Tibial nerve (tissue), 3 donors: ENCODE measurements around a stretch of chr2.

GRCh38 chr2:44136099-44136883 is 32.4 kb upstream of the PPM1B start:
- PRO-cap = no peak
- RAMPAGE, long total RNA, 3 experiments = no peak in any of the 3 experiments

GRCh38 chr2:44180437-44181051 is 11.9 kb downstream of the PPM1B start:
- PRO-cap = no peak
- RAMPAGE, long total RNA, 3 experiments = no peak in any of the 3 experiments

GRCh38 chr2:44181052-44181678 is 12.5 kb downstream of the PPM1B start:
- PRO-cap = no peak
- RAMPAGE, long total RNA, 3 experiments = no peak in any of the 3 experiments

DNA sequence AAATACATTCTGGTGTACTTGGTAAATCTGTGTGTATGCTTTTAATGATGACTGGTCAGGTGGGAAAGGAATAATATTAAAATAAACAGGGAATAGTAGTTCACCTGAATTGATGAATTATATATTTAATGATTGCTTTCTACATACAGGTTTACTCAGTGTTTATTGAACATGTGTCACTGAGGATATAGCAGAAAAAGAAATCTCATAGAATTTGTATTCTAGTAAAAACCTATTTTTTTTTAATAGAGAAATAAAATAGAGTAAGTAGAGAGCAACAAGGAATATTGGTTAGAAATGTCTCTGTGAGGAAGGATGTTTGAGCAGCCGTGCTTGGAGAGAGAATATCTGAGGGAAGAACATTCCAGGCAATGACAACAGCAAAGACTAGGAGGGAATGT is 46.9 kb downstream of the PPM1B start:
- PRO-cap = no peak
- RAMPAGE, long total RNA, 3 experiments = start-site peak on the plus strand in 1 of 3 experiments, centred at position 316 of the sequence, 17 reads per replicate

DNA sequence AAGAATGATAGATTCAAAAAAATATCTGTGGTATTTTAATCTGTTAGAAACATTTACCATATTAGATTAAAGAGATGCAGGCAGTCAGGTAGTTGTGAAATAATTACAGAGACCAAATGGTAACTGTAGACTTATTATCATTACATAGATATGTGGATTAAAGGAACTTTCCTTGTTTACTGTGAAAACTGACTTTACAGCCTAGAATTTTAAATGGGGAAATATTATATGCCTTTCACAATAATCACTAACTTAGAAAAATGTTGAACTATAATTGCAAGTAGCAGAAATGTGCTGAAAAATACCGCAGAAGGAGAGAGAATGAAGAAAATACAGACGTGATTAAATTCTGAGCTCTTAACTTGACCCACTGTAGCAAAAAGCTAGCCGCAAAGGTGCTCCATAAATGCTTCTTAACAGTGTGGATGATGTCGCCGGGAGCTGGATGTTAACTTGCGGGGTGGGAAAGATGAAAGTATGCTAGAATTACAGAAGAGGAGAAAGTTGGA is 52.4 kb downstream of the PPM1B start:
- PRO-cap = no peak
- RAMPAGE, long total RNA, 3 experiments = no peak in any of the 3 experiments

GRCh38 chr2:44237232-44237556 is 38.1 kb upstream of the SLC3A1 start:
- PRO-cap = no peak
- RAMPAGE, long total RNA, 3 experiments = no peak in any of the 3 experiments

- PRO-cap = no peak
- RAMPAGE, long total RNA, 3 experiments = no peak in any of the 3 experiments
These were observed 16.3 kb downstream of the SLC3A1 start for GRCh38 chr2:44291625-44292011.

GRCh38 chr2:44351386-44352185 is 9.7 kb downstream of the PREPL start:
- PRO-cap = no peak
- RAMPAGE, long total RNA, 3 experiments = no peak in any of the 3 experiments

GRCh38 chr2:44777475-44778012 is 164.0 kb upstream of the SIX3 start:
- PRO-cap = no peak
- RAMPAGE, long total RNA, 3 experiments = no peak in any of the 3 experiments

DNA sequence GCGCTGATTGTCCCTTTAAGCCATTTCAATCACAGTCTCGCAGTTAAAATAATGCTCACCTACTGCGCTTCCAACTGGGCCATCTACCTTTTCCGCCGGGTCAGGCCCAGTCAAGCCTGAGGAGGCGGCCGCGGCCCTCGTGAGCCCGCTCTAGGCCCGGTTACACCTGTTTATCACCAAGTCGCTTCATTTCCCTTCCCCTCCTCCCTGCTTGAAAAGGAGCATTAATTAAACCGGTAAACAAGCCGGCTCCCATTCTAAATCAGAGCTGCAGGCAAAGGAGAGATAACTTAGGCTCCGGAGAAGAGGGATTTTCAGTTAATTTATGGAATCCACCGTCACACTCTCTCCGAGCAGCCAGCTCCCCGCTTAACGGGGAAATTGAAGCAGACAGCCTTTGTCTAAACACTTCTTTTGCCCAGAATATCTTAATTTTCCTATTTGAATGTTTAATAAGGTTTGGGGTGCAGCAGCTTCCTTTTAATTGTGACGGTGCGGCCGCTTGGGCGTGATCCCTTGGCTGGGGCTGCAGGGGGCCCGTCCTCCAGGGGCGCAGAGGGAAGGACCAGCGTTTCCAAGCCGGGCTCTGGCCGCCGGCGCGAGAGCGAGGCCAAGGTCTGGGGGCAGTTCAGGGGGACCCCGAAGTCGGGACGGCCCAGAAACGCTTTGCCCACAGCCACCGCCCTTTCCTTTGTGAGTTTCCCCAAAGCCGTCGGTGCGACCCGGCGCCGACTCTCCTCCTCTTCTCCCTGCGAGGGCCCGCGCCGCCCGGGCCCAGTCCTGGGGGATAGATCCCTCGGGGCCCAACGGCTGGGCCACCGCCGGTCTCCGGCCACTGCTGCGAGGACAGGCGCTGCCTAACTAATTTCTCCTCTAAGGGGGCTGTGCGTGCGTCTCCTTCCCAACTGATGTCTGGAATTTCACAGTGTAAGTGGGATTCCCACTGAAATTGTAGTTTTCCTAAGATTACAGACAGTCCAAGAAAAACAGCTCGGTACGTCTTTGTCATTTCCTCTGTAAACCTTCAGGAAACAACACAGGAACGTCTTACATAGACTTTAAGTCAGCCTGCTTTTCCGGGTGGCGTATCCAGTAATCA is 139.8 kb upstream of the SIX3 start:
- PRO-cap = no peak
- RAMPAGE, long total RNA, 3 experiments = no peak in any of the 3 experiments

- PRO-cap = no peak
- RAMPAGE, long total RNA, 3 experiments = no peak in any of the 3 experiments
These were observed 160.3 kb upstream of the SIX2 start for GRCh38 chr2:45169266-45170219.

GRCh38 chr2:45170220-45170714 is 161.0 kb upstream of the SIX2 start:
- PRO-cap = no peak
- RAMPAGE, long total RNA, 3 experiments = no peak in any of the 3 experiments

DNA sequence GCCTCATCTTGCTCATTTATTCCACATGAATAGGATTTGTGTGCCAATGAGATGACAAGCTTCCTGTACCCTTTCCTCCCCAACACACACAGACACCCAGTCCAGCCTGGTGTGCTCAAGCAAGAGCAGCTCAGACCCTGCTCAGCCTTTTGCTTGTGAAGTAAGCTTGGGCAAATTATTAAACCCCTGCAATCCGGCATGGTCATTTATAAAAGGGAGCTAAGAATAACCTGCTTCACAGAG is 280.4 kb downstream of the SRBD1 start:
- PRO-cap = no peak
- RAMPAGE, long total RNA, 3 experiments = no peak in any of the 3 experiments

GRCh38 chr2:45644111-45644515 is 7.4 kb upstream of the PRKCE start:
- PRO-cap = no peak
- RAMPAGE, long total RNA, 3 experiments = no peak in any of the 3 experiments

GRCh38 chr2:45668486-45669436 is 17.3 kb downstream of the PRKCE start:
- PRO-cap = no peak
- RAMPAGE, long total RNA, 3 experiments = no peak in any of the 3 experiments

GRCh38 chr2:45783909-45784663 is 132.6 kb downstream of the PRKCE start:
- PRO-cap = no peak
- RAMPAGE, long total RNA, 3 experiments = no peak in any of the 3 experiments

DNA sequence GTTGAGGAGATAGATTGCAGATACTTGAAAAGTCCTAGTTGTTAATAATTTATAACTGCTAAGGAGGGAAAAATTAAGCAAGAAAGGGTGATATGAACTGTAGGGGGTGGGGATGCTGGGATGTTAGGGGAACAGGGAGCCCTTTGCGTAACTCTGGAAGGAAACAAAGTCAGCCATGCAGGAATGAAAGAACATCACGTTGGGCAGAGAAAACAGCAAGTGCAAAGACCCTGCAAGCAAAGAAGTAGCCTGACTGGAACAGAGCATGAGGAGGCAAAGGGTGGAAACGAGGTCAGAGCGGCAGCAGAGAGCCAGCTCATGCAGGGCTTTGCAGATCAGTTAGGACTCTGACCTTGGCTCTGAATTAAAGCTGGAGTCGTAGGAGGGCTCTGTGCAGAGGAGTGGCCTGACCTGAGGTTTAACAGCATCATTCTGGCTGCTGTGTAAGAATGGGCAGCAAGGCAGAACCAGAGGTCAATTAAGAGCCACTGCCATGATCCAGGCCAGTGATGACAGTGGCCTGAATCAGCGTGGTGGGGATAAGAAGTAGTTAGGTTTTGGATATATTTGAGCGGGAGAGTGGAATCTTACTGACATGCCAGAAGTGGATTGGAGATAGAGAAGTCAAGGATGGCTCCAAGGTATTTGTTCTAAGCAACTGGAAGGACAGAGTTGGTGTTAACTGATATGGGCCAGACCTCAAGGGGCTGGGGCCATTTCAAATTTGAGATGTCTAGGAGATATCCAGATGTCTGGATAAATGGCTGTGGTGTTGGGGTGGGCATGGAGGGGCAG is 220.8 kb downstream of the PRKCE start:
- PRO-cap = no peak
- RAMPAGE, long total RNA, 3 experiments = start-site peak on the plus strand in 1 of 3 experiments, centred at position 217 of the sequence, 6 reads per replicate

DNA sequence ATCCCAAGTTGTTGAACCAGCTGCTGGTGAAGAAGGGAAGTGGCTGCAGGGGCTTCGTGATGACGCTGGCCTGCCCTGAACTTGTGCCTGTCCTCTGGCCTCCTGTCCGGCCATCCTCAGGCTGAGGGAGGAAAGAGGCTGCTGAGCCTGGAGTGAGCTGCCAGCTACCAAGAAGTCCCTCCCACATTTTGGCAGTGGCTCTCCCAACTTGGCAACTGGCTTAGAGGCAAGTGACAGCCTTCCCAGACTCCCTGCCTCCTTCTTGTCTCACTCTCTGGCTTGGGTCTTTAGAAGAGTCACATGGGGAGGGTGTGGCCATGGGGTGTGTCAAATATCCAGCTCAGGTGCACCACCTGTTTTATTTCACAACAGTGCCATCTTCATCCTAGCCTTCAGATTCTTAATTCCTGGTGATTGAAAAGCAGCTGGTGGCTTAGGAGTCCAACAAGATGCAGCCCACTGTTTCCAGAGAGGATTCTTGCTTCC is 222.9 kb downstream of the PRKCE start:
- PRO-cap = no peak
- RAMPAGE, long total RNA, 3 experiments = no peak in any of the 3 experiments

DNA sequence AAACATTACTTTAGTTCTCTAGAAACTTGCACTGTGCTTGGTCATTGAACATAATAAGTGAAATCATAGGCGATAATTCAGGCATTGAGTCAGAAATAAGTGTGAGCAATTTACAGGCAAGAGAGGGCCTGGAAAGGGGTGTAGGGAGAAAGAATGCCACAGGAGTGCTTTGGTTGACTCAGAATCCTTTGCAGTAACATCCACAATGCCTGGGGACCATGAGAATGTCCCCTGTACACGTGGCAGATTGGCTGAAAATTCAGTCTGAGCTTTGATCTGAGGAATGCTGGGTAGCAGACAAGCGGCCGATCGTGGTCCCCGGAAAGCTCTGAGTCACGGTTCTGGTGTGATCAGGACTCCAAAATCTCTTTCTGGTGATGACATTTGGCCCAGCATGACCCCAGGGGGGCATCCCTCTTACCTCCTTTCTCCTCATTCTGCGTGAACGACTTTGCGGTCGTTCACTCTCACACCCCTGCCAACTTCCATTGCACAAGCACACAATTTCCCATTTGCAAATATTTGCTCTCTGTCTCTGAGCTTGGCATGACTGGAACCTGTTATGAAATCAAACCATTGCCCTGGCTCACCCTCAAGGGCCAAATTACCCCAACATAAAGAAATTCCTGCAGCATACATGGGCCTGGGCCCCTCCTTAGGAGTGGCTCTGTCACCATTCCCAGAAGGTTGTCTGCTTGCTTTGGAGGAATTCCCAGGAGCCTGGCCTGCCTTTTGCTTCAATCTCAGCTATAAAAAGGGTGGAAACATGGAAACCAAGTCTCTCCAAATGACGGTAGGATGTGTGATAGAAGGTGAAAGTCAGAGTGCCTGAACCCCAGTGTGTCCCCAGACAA is 305.0 kb upstream of the EPAS1 start:
- PRO-cap = no peak
- RAMPAGE, long total RNA, 3 experiments = no peak in any of the 3 experiments

GRCh38 chr2:46039419-46040088 is 257.7 kb upstream of the EPAS1 start:
- PRO-cap = no peak
- RAMPAGE, long total RNA, 3 experiments = no peak in any of the 3 experiments